Endothelial cell of umbilical vein (primary cell): ENCODE measurements around the genes PDE3A and C2CD5.

- PRO-cap = bidirectional peak, plus-strand start at chr12:20024455, minus-strand start at chr12:20024288
CAGE:
- cytosol, long polyA minus RNA = no peak
- cytosol, long polyA plus RNA = no peak
- long polyA plus RNA = no peak
- nucleus, long polyA minus RNA = no peak
- nucleus, long polyA plus RNA = no peak
These were observed 344.1 kb upstream of the PDE3A start for GRCh38 chr12:20024213-20024641.

- PRO-cap = bidirectional peak, plus-strand start at chr12:20212948, minus-strand start at chr12:20212768
CAGE:
- cytosol, long polyA minus RNA = no peak
- cytosol, long polyA plus RNA = no peak
- long polyA plus RNA = no peak
- nucleus, long polyA minus RNA = start-site peak on the minus strand at chr12:20212704-20212726, 13 reads; start-site peak on the plus strand at chr12:20212967-20213023, 61 reads
- nucleus, long polyA plus RNA = no peak
These were observed 155.6 kb upstream of the PDE3A start for GRCh38 chr12:20212492-20213453.

DNA sequence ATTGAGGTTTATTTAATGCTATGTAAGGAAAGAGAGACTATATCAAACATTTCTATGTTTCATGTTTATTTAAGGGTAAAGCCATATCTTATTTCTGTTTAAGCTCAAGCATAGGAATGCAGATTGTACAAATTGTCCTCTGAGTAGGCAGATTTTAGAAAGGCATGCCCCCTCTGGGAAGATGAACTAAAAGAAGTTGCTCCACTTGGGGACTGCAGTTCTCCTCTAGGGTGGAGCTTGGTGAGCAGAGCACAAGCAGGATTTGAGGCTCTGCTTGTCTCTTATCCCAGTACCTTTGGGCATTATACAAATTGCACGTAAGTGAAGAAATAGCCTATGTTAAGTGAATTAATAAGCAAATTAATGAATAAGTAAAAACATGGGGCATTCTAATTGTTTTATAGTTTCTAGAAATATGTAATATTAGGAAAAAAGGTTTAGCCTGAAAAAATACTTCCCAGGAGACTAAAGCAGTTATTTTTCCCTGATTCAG is 96.1 kb upstream of the PDE3A start:
- PRO-cap = no peak
CAGE:
- cytosol, long polyA minus RNA = no peak
- cytosol, long polyA plus RNA = no peak
- long polyA plus RNA = no peak
- nucleus, long polyA minus RNA = no peak
- nucleus, long polyA plus RNA = no peak

- PRO-cap = no peak
CAGE:
- cytosol, long polyA minus RNA = no peak
- cytosol, long polyA plus RNA = no peak
- long polyA plus RNA = no peak
- nucleus, long polyA minus RNA = no peak
- nucleus, long polyA plus RNA = no peak
These were observed 87.9 kb upstream of the PDE3A start for GRCh38 chr12:20280500-20280819.

DNA sequence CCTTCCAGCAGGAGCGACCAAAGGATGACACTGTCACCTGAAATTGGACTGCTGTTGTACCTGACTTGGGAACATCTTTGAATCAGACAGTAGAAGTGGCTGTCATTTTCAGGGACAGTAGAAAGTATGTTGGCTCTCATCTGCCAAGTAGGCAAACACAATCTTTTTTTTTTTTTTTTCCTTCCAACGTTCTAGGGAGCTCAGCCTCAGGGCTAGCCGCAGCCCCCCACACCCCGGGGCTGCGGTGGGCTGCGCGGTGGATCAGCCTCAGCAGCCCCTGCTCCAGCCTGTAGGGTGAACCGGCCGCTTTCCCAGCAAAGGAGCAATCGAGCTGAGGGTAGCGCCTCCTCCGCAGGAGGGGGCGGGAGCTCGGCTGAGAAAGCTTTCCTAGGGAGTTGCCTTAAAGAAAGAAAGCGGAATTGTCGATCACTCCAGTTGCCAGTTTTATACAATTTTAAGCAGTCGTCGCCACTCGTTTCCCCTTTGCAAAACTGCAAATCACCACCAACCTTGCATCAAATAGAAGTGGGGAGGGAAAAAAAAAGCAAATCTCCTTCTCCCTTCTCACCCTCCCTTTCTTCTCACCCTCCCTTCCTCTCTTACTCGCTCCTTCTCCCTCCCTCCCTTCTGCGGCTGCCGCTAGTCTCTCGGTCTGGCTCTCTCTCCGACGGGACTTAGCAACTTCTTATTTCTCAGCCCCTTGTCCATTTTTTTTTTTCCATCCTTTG is at the start of gene PDE3A:
TSS of gene PDE3A (plus strand) at position 639 of the 728 bp plus-strand sequence.
- PRO-cap = bidirectional peak, plus-strand start at position 325 of the sequence, minus-strand start at position 316 of the sequence
CAGE:
- cytosol, long polyA minus RNA = start-site peak on the plus strand centred at position 654 of the sequence, 44 bp wide, 30 reads
- cytosol, long polyA plus RNA = start-site peak on the plus strand centred at position 678 of the sequence, 153 bp wide, 15 and 21 reads in 2 replicates
- long polyA plus RNA = no peak
- nucleus, long polyA minus RNA = start-site peak on the minus strand centred at position 226 of the sequence, 17 bp wide, 18 reads; start-site peak on the minus strand centred at position 590 of the sequence, 62 bp wide, 21 reads
- nucleus, long polyA plus RNA = no peak

DNA sequence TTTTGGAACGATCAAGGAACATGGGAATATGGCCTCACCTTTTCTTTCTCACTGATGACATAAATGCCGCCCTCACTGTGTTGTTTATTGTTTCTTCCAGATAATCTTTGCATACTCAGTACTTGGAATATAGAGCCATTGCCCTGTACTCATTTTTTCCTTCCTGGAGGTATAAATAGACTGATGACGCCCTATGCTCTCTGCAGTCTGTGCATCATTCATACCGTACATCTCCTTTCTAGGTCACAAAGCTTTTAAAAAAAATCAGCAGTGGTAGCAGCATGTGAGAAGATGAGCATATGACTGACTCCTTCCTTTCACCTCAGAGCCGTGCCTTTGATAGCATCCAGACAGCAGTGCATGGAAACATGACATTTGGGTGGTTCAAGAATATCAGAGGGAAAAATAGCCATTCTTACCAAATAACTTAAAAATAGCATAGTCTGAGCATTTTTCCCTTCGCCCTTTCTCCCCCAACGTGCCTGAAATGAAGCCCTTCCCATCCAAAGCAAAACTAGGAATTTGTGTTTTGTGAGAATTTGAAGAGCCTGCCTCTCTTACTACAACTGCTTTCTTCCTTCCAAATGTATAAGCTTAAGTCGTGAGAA is 77.4 kb downstream of the PDE3A start:
- PRO-cap = no peak
CAGE:
- cytosol, long polyA minus RNA = no peak
- cytosol, long polyA plus RNA = no peak
- long polyA plus RNA = no peak
- nucleus, long polyA minus RNA = no peak
- nucleus, long polyA plus RNA = no peak

DNA sequence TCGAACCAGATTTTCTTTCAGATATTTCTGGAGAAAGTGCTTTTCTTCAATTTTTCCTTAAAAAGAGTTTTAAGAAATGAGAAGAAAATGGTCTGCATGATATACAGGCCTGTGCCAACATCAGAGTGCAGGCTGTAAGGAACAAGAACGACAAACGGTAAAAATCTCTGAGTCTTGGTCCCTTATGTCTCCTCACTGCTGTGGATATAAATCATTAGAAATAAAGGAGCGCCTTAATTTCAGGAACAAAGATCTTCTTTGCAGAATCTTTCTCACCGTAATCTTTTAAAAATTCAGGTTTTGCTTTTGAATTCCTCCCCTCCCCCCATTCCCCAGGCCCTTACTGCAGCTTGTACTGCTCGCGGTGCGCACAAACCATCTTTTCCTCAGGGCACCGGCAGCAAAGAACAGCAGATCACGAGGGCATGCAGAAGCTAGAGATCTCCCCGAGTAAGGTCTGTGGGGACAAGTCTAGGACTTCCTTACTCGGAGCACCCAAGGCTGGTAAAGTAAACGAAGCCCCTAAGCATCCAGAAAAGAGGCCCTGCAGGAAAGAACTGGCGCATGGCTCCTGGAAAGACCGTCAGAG is 904 bp downstream of the LDHB start:
- PRO-cap = bidirectional peak, plus-strand start at position 378 of the sequence, minus-strand start at position 404 of the sequence
CAGE:
- cytosol, long polyA minus RNA = no peak
- cytosol, long polyA plus RNA = no peak
- long polyA plus RNA = no peak
- nucleus, long polyA minus RNA = no peak
- nucleus, long polyA plus RNA = no peak

DNA sequence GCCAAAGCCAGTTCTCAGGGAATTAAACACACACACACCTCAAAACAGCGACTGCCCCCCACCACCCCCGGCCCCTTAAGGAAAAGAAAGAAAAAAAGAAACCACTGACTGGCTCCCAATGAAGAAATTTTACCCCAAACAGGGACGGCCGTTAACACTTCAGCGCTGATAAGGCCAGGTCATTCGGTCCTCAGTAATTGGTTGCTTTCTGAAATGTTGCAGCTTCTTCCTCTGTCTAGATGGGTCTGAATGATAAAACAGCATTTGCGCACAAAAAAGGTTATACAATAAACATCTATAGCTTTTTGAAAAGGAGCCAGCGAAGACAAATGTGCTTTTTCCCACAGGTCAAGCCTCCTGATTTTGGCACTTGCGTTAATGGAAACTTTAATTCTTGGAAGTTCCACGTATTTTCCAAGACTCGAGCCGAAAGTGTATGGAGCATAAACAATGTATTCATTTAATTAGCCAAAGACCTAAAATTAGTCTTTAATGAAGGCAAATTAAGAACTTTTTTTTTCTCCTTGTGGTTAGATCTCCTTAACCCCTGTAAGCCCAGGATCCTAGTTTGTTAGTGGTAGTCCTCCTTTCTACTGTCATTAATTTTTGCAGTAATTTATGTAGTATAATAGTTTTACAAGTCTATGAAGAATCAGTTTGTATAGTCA is 982 bp upstream of the KCNJ8 start:
- PRO-cap = no peak
CAGE:
- cytosol, long polyA minus RNA = no peak
- cytosol, long polyA plus RNA = no peak
- long polyA plus RNA = no peak
- nucleus, long polyA minus RNA = no peak
- nucleus, long polyA plus RNA = no peak

GRCh38 chr12:21893943-21894262 is 47.3 kb downstream of the ABCC9 start:
- PRO-cap = no peak
CAGE:
- cytosol, long polyA minus RNA = no peak
- cytosol, long polyA plus RNA = no peak
- long polyA plus RNA = no peak
- nucleus, long polyA minus RNA = no peak
- nucleus, long polyA plus RNA = no peak

GRCh38 chr12:21939149-21939769 is 2.0 kb downstream of the ABCC9 start:
- PRO-cap = no peak
CAGE:
- cytosol, long polyA minus RNA = no peak
- cytosol, long polyA plus RNA = no peak
- long polyA plus RNA = no peak
- nucleus, long polyA minus RNA = no peak
- nucleus, long polyA plus RNA = no peak

DNA sequence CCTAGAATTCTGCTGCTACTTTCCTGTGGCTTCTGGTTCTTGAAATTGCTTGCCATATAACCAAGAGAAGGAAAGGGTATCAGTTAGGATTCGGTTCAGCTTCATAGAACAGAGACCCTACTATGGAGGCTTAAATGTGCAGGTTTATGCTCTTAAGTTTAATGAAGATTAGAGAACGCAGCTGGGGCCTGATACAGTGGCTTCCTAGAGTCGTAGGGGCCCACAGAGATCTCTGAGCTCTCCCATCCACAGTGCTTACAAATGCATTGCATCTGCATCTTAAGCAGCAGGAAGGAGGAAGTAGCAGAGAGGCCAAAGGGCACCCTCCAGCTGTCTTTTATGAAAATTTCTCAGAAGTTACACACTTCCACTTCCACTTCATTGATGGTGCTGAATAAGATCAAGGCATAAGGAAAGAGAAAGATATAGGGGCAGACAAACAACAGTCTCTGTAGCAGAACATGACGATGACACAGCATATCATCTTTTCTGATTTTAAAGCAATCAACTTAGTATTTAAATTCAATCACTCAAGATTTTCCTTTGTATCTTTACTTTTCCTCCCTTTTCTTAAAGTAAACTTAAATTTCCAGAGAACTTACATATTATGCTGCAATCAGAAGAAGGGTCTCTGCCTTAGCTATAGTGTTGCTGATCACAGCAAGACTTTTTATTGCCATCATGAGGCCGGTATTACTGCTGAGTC is 51.6 kb upstream of the ABCC9 start:
- PRO-cap = no peak
CAGE:
- cytosol, long polyA minus RNA = no peak
- cytosol, long polyA plus RNA = no peak
- long polyA plus RNA = no peak
- nucleus, long polyA minus RNA = no peak
- nucleus, long polyA plus RNA = no peak

DNA sequence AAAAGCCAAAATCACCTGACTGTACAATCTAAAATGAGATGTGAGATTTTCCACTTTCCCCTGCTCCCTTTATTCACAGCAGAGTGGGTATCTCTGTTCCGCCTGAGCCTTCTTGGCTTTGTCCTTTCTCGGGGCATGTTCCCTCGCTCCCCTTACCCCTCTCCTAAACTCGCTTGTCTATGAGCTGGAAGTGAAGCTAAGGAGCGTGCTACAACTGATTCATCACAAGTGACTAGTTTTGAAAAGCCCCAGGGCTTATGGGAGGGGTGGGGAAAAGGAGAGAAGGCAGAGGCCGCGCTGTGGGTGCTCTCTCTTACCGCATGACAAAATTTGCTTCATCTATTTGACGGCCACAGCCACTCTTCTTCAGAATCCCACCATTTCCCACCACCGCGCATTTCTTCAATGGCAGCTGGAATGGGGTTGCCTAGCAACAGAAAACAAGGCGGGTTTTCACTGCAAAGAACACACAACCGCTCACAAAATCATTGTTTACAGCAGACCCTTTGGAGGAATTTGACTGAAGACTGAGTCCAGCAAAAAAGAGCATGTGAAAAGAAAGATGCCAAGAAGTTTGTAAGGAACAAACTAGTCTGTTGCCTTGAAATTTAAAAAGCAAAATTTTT is 79.4 kb downstream of the ST8SIA1 start:
- PRO-cap = no peak
CAGE:
- cytosol, long polyA minus RNA = no peak
- cytosol, long polyA plus RNA = no peak
- long polyA plus RNA = no peak
- nucleus, long polyA minus RNA = no peak
- nucleus, long polyA plus RNA = no peak

DNA sequence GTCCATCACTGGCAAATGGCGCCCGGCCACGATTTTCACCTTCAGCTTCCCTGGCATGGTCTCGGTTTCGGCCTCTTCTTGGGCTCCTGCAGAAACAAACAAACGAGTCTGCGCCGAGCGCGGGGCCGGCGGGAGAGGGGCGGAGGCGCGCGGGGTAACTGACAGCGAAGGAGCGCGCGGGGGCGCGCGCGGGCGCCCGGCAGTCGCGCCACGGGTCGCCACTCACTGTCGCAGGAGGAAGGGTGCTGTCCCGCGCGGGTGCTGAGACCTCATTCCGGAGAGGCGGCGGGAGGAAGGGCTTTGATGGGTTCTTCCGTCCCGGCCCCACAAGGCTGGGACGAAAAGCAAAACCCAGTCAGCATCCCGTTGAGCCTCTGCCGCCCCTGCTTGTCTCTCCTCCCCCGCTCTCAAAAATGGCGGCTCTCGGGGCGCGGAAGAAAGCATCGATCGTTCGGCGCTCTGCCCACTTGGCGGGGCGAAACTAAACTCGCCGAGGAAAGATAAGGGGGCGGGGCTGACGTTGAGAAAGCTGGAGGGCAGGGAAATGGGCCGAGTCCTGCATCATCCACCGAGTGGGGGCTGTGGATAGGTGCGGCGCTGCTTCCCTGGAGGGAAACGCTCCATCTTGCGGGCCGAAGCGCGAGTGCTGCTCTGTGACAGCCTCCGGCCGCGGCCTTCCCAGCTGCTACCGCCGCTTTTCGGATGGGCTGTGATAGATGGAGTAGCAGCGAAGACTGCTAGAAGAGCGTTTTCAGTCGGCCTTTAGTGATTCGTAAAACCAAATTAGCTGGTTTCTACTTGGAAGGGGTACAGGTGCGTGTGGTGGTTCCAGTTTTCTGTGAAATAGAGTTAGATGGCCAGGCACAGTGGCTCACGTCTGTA is at the start of gene C2CD5:
TSS of gene C2CD5 (minus strand) at position 449 of the 882 bp plus-strand sequence.
- PRO-cap = bidirectional peak, plus-strand start at position 202 of the sequence, minus-strand start at position 88 of the sequence; bidirectional peak, plus-strand start at position 614 of the sequence, minus-strand start at position 409 of the sequence
CAGE:
- cytosol, long polyA minus RNA = no peak
- cytosol, long polyA plus RNA = no peak
- long polyA plus RNA = start-site peak on the minus strand centred at position 417 of the sequence, 105 bp wide, 20 and 20 reads in 2 replicates
- nucleus, long polyA minus RNA = start-site peak on the minus strand centred at position 91 of the sequence, 57 bp wide, 63 reads; start-site peak on the plus strand centred at position 207 of the sequence, 10 bp wide, 15 reads; start-site peak on the minus strand centred at position 429 of the sequence, 82 bp wide, 90 reads
- nucleus, long polyA plus RNA = no peak

GRCh38 chr12:23950078-23950549 is 644 bp upstream of the SOX5 start:
- PRO-cap = no peak
CAGE:
- cytosol, long polyA minus RNA = no peak
- cytosol, long polyA plus RNA = no peak
- long polyA plus RNA = no peak
- nucleus, long polyA minus RNA = start-site peak on the minus strand at chr12:23950219-23950271, 55 reads; start-site peak on the minus strand at chr12:23950362-23950456, 5 reads
- nucleus, long polyA plus RNA = start-site peak on the minus strand at chr12:23950222-23950609, 10 and 7 reads in 2 replicates

GRCh38 chr12:24378308-24378758 is 428.9 kb upstream of the SOX5 start:
- PRO-cap = no peak
CAGE:
- cytosol, long polyA minus RNA = no peak
- cytosol, long polyA plus RNA = no peak
- long polyA plus RNA = no peak
- nucleus, long polyA minus RNA = no peak
- nucleus, long polyA plus RNA = no peak

- PRO-cap = no peak
CAGE:
- cytosol, long polyA minus RNA = no peak
- cytosol, long polyA plus RNA = no peak
- long polyA plus RNA = no peak
- nucleus, long polyA minus RNA = no peak
- nucleus, long polyA plus RNA = no peak
These were observed 410.9 kb downstream of the BCAT1 start for GRCh38 chr12:24538047-24538403.

GRCh38 chr12:24551366-24551767 is 397.5 kb downstream of the BCAT1 start:
- PRO-cap = no peak
CAGE:
- cytosol, long polyA minus RNA = no peak
- cytosol, long polyA plus RNA = no peak
- long polyA plus RNA = no peak
- nucleus, long polyA minus RNA = no peak
- nucleus, long polyA plus RNA = no peak

GRCh38 chr12:24901836-24902463 is 47.0 kb downstream of the BCAT1 start:
- PRO-cap = bidirectional peak, plus-strand start at chr12:24902077, minus-strand start at chr12:24902109; bidirectional peak, plus-strand start at chr12:24902347, minus-strand start at chr12:24902221
CAGE:
- cytosol, long polyA minus RNA = start-site peak on the minus strand at chr12:24901823-24902317, 688 reads
- cytosol, long polyA plus RNA = start-site peak on the minus strand at chr12:24902030-24902308, 254 and 384 reads in 2 replicates
- long polyA plus RNA = start-site peak on the minus strand at chr12:24901992-24902291, 464 and 720 reads in 2 replicates
- nucleus, long polyA minus RNA = start-site peak on the minus strand at chr12:24902028-24902319, 1,427 reads
- nucleus, long polyA plus RNA = start-site peak on the minus strand at chr12:24902023-24902301, 465 and 404 reads in 2 replicates

GRCh38 chr12:25054580-25055182 is 2.2 kb downstream of the IRAG2 start:
- PRO-cap = no peak
CAGE:
- cytosol, long polyA minus RNA = no peak
- cytosol, long polyA plus RNA = no peak
- long polyA plus RNA = no peak
- nucleus, long polyA minus RNA = no peak
- nucleus, long polyA plus RNA = no peak

- PRO-cap = no peak
CAGE:
- cytosol, long polyA minus RNA = no peak
- cytosol, long polyA plus RNA = no peak
- long polyA plus RNA = no peak
- nucleus, long polyA minus RNA = no peak
- nucleus, long polyA plus RNA = no peak
These were observed 7.7 kb downstream of the KRAS start for GRCh38 chr12:25242855-25243642.